Tongue (tissue), 2 donors: Measurements from ENCODE around the genes RPP21 and ATAT1.

- RAMPAGE, long total RNA = no peak
Observed at GRCh38 chr6:29555690-29556481, 3.6 kb downstream of the UBD start.

DNA sequence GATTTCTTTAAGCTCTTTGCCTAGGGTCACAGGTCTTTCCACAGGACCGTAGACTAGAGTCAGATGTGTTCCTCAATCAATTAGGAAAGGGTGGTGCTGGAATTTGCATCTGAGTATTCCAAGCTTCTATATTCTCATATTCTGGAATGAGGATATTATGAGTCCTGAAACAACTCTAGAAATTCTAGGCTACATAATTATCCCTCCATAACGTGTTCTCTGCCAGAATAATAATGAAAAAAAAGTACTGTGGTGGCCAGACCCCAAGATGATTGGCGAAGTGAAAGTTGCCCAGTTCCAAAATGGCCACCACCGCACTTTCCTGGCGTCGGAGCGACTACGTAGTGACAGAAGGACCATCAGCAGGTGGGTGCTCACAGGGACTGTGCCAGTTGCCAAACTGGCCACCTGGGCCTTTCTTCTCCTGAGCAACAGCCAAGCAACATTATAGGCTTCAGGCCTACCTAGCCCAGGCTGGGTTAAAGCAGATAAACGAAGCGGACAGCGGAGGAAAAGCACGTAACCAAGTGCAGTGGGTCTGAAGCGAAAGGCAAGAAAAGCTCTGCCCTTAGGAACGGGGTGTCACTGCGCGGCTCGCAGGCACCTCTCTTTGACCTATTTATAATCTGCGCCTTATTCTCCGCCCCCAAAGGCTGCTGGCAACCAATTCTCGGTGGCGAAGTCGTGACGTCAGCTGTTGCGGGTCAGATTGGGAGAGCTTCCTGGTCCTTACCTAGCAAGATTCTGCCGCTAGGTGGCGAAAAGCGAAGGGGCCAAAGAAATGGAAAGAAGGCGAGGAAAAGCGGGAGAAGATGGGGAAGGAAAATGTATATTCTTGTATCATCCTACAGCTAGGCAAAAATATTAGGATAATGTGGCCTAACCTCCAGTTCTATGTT lies 7.1 kb upstream of the MOG start:
- RAMPAGE, long total RNA = no peak

DNA sequence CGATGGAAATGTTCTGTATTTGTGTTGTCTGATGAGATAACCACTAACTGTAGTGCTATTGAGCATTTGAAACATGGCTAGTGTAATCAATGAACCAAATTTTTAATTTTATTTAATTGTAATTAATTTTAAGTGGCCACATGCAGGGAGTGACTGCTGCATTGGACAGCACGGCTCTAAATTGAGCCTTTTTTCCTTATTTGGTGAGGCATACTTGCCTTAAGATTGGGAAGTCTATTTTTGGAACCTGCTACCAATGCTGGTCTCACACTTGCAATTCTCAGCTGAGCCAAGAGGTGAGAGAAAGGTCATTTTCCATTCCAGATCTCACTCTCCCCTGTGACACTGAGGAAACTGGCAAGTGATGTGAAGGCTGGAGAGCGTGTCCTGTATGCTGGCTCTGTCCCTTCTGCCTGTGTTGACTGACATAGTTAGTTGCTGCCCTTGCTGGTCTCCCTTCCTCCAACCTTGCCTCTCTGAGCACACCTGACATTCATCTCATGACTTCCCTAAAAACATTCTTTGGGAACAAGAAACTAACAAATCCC lies 774 bp upstream of the MOG start:
- RAMPAGE, long total RNA = no peak

- RAMPAGE, long total RNA = no peak
Observed at GRCh38 chr6:29725393-29726088, 2.3 kb downstream of the HLA-F start.

DNA sequence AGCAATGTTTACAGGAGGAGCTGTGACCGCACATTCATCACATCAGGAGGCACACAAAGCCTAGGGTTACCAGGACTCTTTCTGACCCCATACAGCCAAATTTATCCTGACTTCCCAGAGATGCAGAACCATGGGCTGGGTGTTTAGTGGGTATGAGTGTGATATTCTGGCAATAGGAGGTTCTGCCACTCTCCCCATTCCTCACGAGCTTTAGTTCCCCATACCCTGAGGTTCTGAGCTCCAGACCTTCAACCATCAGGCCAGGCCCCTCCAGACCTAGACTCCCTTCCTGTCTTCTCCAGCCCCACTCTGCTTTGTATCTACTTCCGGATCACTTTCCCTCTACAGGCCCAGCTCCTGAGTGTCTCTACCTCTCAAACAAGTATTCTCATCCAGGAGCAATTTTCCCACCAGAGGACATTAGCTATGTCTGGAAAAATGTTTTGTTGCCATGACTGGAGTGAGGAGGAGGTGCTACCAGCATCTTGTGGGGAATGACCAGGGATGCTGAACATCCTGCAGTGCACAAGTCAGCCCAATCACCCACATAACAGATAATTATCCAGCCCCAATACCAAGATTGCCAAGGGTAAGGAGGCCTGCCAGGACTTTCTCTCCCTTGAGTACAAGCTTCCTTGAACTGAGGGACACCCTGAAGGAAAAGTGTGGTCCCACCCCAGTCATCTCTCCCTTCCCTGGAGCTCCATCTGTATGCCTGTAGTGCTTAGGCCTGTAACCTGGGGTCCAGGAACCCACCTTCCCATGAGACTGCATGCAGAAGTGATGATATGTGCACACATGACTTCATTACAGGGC lies 4.6 kb downstream of the HLA-F start:
- RAMPAGE, long total RNA = no peak

GRCh38 chr6:29791553-29792767 lies 35.7 kb upstream of the HLA-G start:
- RAMPAGE, long total RNA = no peak

DNA sequence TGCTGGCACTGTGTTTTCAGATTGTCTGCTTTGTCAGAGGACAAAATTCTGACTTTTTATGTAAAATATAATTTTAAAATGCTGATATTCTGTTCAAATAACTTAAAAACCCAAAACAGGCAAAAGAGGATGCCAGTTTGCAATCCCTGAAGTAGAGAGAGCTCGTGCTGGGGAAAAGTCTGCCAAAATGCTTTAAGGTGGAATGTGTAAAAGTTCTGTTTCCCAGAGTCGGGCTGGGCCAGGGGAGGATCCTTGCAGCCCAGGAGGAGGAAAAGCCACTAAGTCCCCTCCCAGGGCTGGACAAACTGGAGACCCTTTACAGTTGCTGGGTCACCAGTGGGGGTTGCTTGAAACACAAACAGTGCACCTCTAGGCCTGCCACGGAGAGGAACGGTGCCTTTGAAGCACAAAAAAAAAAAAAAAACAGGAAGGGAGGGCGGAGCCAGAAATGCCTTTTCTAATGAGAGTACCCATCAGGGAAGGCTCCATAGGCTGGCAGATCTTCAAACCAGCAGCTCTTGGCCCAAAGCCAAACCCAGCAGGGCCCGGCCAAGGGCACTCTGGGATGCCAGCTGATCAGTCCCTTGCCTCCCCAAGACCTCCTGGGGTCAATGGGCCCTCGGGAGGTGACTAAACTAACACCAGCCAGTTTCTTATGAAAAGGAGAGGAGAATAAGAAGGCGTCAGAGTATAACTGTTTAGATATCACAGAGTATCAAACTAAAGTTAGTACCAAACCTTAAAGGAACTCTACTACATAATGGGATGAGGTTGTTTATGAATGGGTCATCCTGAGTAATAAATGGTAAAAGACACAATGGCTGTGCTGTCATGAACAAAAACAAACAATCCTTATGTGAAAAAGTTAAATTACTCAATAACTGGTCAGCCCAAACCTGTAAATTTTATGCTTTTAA lies 23.7 kb downstream of the HLA-A start:
- RAMPAGE, long total RNA = no peak

- RAMPAGE, long total RNA = no peak
Observed at GRCh38 chr6:29976525-29977675, 34.6 kb downstream of the HLA-A start.

- RAMPAGE, long total RNA = no peak
Observed at GRCh38 chr6:30066509-30066823, 532 bp upstream of the PPP1R11 start.

GRCh38 chr6:30067813-30068487 lies 952 bp downstream of the PPP1R11 start:
- RAMPAGE, long total RNA = no peak

DNA sequence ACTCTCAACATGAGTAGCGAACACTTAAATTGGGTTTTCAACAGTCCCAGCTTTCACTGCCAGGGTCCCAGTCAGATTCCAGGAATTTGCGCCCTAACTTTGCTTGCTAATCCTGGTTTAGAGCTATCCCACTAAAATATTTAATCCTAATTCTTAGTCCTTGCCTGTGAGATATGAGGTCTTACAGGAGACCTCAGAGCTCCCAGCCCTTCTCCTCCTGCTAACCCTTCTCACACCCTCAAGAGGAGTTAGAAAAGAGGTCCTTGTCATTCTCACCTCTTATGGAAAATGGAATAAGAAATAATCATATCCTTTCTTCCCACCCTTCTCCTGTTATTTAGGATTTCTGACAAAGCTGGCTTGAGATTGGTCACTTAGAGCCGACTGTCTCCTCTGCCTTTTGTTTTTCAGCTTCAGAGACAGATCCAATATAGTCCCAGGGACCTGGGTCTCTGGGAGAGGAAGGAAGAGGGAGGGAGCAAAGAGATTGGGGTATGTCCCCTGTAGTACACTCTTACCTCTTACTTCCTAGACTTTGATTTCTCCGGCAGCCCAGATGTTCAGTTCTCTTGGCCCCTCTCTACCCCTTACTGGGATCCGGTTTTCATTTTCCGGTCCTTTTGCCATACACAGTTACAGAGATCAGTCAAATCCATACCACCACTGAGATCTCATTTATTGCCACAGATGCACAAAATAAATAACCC lies 2.8 kb downstream of the PPP1R11 start:
- RAMPAGE, long total RNA = no peak

DNA sequence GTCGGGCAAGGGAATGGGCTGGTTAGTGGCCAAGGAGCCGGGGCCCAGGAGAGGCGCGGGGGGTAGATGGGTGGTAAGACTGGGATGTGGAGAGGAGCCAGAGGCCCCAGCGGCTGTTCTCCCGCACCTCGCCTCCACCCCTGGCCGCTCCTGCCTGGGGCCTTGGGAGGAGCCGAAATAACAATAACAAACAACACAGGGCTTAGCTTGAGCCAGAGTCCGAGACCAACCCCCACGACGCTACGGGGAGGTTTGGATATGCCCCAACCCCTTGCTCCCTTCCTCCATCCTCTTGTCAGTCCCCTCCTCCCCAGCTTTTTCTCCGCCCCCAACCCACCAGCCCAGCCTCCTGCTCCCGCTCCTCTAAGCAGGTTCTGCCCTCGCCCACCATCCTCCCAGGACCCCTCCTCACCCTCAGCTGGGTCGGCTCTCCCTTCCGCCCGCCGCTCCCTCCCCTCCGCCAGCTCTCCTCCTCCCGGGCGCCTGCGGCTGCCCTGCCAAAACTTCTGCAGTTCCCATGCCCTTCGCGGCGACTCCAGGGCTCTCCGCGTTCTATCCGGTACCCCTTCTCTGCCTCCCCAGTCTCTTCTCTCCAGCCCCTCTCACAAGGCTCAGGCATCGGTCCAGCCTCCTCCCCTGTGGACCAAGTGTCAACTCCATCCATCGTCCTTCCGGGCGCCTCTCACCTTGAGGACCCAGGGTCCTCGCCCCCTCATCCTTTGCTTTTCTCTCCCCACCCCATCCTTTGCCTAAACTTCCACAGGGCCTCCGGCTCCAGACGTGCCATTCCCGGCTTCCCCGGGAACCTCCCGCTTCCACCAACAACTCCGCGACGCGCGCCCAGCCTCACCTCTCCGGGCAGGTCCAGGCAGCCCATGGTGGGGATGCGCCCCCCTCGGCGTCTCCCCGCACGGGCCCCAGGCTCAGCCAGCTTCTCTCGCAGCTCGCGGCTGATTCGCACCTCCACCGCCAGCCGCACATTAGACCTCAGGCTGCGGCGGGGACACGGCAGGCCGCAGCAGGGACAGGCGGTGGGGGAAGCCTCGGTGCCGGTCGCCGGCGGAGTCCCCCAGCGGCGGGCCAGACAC lies 852 bp downstream of the RNF39 start:
- RAMPAGE, long total RNA = no peak

DNA sequence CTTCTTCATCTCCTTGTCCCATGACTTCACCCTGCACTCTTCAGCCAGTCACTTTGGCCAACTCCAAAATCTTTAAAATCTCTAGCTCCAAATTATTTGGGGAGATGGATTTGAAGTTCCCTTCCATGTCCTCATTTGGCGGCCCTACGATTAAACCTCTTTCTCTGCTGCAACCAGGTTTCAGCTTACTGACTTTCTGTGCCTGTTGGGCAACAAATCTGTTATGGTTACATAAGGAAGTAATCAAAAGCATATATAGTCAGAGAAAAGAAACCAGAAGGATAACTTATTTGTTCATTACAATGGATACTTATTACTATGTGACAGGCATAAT lies 9.5 kb upstream of the TRIM31 start:
- RAMPAGE, long total RNA = no peak

GRCh38 chr6:30192485-30193079 lies 20.6 kb downstream of the TRIM26 start:
- RAMPAGE, long total RNA = no peak

- RAMPAGE, long total RNA = no peak
Observed at GRCh38 chr6:30207716-30208196, 5.5 kb downstream of the TRIM26 start.

DNA sequence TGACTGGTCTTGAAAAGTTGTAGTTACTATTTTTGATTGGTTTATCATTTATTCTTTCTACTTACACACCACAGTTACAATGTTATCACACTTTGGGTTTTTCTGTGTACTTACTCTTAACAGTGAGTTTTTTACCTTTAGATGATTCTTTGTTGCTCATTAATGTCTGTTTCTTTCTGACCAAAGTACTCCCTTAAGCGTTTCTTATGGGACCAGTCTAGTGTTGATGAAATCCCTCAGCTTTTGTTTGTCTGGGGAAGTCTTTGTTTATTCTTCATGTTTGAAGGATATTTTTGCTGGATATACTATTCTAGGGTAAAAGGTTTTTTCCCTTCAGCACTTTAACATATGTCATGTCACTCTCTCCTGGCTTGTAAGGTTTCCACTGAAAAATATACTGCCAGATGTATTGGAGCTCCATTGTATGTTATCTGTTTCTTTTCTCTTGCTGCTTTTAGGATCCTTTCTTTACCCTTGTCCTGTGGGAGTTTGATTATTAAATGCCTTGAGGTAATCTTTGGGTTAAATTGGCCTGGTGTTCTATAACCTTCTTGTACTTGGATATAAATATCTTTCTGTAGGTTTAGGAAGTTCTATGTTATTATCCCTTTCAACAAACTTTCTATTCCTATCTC lies 40.7 kb upstream of the TRIM39 start:
- RAMPAGE, long total RNA = no peak

GRCh38 chr6:30344690-30344961 lies 330 bp upstream of the RPP21 start:
- RAMPAGE, long total RNA = no peak

DNA sequence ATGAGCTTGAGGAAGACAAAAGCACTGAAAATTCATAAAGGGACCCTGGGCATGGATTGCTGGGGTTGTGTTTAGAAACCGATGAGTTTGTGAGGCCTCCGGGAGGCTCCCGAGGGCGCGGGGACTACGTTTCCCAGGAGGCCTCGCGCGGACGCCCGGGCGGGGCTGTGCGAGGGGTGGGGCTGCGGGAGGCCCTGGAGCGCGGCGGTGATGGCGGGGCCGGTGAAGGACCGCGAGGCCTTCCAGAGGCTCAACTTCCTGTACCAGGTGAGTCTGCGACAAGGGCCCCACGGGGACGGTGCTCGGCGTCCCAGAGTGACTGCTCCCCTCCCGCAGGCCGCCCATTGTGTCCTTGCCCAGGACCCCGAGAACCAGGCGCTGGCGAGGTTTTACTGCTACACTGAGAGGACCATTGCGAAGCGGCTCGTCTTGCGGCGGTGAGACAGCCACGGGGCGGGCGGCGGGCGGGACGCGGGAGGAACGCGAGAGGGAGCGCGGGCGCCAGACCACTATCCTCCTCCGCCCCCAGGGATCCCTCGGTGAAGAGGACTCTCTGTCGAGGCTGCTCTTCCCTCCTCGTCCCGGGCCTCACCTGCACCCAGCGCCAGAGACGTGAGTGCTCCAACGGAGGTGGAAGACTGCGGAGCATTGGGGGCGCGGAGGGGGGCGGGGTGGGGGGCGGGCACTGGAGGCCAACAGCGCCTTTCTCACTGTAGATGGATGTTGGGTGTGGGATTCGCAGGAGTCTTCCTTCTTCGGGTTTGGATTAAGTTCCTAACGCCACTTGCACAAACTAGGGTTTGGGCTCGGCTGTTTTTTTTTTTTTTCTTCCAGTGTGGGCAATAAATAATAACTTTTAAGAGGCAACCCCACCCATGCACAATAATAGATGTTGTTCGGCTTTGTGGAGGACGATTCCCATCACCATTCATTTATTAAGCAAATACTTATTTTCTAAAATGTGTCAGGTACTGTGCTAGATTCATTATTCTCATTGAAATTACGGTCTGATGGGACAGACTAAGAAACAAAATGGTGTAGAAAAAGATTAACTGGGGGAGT lies at the start of gene RPP21:
Gene RPP21, plus strand, starts transcription at position 195 of the 1,062 bp plus-strand sequence.
- RAMPAGE, long total RNA = start-site peak on the plus strand centred at position 243 of the sequence, 112 bp wide, 474 and 330 reads in 2 replicates

GRCh38 chr6:30518333-30518865 lies 29.1 kb downstream of the HLA-E start:
- RAMPAGE, long total RNA = no peak

DNA sequence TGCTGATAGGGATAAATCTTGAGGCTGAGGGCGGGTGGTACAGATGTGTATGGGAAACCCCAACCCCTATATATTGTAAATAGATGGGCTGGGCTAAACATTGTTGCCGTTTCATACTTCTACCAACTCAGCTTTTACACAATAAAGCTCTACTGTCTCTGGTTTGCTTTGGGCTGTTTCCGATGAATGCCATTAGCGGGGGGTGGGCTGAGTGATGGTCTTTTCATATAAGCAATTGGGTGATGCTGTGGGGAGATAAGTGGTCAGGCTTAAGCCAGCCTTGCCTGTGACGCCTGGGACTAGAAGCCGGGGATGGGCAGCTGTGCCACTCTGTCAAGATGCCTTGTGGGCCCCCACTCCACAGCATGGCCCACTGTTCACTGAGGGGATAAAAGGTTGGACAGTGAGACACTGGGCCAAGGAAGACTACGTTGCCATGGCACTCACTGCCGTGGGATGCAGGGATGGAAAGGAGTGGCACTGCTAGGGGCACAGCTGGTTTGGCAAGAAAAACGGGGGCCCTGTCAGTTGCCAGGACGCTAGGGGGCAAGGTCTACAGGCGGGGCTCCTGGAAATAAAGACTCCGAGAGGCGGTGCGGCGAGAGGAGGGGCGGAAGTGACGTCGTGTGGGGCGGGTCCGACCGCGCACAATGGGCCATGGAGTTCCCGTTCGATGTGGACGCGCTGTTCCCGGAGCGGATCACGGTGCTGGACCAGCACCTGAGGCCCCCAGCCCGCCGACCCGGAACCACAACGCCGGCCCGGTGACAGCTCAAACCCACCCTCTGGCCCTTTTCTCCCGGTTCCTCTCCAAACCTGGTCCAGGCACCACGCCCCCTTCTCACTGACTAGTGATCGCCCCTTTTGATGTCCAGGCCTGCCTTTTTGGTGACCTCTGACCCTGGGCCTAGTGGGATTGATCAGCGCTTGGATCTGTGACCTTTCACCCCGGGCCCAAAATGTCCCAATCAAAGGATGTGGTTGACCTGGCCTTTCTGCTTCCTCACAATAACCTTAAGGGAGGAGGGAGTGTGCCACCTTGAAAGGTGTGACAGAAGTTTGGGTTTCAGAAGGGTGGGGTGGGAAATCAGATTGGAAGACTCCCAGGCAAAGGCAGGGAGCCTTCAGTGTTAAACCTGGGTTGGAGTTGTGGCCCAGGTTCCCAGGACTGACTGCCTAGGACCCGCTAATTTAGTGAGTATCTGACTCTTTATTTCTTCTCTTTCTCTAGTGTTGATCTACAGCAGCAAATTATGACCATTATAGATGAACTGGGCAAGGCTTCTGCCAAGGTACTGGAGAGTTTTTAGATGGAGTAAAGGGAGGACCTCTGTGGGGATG lies at the start of gene ATAT1:
Gene ATAT1, plus strand, starts transcription at position 646 of the 1,341 bp plus-strand sequence.
- RAMPAGE, long total RNA = start-site peak on the plus strand centred at position 636 of the sequence, 35 bp wide, 36 and 43 reads in 2 replicates